Placental epithelial cell (primary cell): Measurements from ENCODE around the genes ANAPC16 and MCU.

DNA sequence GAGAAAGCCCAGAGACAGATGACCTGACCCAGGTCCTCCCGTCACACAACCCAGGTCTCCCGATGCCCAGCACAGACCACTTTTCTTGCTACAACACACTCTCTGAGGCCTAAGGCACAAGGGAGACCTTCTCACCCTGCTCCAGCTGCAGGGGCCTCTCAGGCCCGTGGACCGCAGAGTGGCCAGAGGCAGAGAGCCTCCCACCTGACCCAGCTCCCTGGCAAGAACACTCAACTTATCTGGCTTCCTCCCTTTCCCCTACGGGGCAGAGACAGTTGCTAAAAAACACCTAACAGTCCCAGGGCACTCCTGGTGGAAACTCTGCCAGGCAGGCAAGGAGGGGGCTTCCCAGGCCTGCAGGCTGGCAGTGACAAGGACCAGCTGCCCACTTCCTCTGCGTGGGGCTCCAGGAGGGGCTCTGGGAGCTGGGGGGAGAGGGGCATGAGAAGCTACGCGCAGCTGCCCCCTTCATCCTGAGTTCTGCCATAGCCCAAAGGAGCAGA, 14.7 kb downstream of the SPOCK2 start:
- CAGE, long polyA plus RNA = no peak

GRCh38 chr10:72085289-72085883, 3.0 kb downstream of the SPOCK2 start:
- CAGE, long polyA plus RNA = no peak

DNA sequence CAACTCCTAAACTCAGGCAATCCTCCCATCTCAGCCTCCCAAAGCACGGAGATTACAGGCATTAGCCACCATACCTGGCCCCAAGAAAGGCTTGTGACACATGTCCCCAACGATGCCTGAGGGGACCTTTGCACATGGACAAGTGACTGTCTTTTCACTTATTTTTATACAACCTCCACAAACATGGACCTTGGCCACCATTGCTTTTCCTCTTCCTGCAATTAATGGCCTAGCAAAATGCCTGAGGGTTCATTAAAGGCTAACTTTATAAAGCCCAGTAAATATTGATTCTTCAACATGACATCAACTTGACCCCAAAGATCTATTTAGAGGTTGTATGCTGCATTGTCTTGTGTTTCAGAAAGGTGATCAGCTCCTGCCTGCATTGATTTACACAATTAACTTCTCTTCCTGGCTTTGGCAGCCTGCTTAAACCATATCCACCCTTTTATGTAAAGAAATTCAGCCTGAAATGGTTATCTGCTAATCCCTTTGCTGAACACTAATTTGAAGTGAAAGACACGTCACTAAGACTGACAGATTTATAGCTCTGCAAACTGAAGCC, 10.2 kb upstream of the SPOCK2 start:
- CAGE, long polyA plus RNA = no peak

- CAGE, long polyA plus RNA = no peak
Observed at GRCh38 chr10:72099634-72100047, 11.3 kb upstream of the SPOCK2 start.

DNA sequence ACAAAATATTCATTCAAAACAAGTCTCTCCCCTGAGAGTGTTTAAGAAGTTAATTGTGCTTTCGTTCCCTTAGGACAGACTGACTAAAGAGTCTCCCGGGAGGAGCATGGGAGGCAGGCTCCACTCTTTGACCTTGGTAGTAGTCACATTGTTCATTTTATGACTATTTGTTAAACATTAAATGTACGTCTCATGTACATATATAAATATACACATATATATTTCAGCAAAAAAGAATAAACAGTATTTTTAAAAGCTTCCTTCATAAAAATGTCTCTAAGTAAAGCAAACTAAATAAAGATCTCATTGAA, 35.3 kb upstream of the SPOCK2 start:
- CAGE, long polyA plus RNA = no peak

DNA sequence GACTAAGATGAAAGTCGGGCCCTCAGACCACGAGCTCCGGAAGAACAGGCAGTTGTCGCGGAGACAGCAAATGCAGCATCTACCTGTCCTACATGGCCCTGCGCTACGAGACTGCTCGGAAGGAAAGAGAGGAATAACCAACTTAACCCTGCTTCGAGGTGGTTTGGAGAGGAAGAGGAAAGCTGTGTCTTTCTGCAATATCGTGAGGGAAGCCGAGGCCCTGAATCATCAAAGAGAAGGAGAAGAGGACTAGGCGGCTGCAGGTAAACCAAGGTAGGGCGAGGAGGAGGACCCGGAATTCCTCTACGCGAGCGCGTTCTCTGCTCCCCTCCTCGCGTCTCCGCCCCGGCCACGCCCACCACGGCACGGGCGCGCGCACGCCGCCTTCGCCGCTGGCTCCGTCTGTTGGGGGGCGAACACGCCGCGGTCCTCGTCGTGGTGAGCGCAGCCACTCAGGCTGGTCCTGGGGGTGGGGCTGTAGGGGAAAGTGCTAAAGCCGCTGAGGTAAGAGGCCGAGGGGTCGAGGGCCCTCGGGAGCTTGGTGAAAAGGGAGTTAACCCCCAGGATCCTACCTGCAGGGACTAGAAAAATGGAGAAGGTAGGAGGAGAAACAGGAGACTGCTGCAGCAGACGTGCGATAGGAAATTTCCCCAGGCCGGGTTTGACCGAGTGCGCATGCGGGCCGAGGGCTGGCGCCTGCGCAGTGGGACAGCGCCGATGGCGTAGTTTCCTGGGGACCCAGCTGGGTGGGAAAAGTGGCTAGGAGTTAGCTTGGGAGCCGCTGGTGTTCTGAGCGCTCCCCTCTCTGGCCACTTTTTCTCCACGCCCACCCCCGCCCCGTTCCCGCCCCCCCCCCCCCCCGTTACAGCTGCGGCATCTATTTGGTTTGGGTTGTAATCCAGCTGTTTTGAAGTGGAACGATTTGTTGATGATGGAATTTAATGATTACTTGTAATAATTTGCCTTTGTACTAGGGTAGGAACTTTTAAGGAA, at the start of gene ANAPC16:
Gene ANAPC16 (plus strand): TSS at position 378 of the 993 bp plus-strand sequence.
- CAGE, long polyA plus RNA = no peak

DNA sequence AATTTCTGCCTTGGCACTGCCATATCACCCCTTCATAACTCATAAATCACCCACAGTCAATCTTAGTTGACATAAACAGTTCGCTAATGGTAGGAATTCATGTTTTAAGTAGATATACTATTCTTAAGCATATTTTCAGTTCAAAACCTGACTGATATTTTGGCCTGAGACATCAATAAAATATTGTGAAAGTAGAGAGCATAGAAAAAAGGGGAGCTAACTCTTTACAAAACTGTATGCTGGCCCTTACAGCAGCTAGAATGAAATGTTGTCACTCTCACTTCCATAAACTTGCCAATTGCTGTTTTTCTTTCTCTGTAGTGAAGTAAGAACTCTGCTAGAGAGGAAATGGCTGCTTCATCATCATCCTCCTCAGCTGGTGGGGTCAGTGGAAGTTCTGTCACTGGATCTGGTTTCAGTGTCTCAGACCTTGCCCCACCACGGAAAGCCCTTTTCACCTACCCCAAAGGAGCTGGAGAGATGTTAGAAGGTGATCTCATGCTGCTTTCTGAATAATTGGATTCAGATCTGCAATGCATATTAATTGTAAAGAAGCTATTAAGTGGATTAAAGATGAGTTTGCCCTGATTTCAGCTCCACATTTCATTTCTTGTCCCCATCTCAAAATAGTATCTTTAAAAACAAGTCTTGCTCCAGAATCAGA, 7.6 kb upstream of the ASCC1 start:
- CAGE, long polyA plus RNA = no peak

DNA sequence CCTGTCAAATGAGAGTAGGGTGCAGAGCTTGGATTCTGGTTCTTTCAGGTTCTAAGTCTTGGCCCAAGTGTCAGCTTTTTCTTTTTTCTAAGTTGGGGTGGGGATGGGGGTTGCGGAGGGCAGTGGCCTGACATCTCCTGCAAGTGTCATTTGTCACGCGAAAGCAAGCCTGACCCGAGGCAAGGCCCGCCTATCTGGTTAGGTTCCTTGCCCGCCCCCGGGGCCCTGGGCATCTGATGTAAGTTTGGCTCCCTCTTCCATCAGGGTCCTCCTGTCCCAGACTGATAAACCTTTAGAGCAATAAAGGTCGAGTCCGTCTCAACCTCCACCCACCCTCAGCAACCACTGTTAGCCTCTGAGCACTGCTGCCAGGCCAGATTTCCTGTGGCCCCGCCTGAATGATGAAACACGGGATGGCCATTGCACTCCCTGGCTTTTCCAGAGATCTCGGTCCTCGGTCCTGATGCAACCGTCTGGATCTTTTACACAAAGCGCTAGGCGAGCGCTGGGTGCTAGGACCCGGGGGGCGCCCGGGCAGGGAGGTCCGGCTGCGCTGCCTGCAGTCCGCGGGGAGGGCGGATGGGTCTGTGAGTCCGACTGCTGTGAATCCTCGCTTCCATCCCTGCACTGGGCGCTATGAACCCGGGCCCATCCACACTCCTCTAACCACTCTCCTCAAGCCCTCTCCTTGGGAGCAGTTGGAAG, 1.1 kb upstream of the DDIT4 start:
- CAGE, long polyA plus RNA = no peak

DNA sequence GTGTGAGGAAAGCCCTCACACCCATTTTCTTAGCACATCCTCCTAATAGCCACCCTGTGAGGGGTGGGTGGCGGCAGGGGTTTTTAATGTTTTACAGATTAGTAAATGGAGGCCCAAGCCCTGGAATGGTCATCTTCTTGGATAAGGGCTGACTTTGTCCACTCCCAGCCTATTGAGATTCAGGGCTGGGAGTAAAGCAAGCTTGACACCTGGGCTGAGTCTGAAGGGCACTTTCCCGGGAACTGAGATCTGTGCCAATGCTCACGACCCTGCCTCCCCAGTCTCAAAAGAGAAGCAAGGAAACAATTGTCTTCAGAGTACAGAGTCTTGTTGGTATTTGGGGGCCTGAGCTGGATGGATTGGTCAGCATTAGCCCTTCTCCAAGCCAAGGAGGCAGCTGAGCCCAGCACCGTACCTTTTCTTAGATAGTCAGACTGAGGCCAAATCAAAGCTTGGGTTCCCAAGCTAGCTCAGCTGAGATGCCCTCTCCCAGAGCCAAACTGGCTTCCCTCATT, 3.6 kb downstream of the DDIT4 start:
- CAGE, long polyA plus RNA = no peak

GRCh38 chr10:72323851-72324416, 30.8 kb downstream of the DNAJB12 start:
- CAGE, long polyA plus RNA = no peak

DNA sequence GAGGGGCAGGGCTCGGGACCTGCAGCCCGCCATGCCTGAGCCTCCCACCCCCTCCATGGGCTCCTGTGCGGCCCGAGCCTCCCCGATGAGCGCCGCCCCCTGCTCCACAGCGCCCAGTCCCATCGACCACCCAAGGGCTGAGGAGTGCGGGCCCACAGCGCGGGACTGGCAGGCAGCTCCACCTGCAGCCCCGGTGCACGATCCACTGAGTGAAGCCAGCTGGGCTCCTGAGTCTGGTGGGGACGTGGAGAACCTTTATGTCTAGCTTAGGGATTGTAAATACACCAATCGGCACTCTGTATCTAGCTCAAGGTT, 28.6 kb downstream of the DNAJB12 start:
- CAGE, long polyA plus RNA = no peak

DNA sequence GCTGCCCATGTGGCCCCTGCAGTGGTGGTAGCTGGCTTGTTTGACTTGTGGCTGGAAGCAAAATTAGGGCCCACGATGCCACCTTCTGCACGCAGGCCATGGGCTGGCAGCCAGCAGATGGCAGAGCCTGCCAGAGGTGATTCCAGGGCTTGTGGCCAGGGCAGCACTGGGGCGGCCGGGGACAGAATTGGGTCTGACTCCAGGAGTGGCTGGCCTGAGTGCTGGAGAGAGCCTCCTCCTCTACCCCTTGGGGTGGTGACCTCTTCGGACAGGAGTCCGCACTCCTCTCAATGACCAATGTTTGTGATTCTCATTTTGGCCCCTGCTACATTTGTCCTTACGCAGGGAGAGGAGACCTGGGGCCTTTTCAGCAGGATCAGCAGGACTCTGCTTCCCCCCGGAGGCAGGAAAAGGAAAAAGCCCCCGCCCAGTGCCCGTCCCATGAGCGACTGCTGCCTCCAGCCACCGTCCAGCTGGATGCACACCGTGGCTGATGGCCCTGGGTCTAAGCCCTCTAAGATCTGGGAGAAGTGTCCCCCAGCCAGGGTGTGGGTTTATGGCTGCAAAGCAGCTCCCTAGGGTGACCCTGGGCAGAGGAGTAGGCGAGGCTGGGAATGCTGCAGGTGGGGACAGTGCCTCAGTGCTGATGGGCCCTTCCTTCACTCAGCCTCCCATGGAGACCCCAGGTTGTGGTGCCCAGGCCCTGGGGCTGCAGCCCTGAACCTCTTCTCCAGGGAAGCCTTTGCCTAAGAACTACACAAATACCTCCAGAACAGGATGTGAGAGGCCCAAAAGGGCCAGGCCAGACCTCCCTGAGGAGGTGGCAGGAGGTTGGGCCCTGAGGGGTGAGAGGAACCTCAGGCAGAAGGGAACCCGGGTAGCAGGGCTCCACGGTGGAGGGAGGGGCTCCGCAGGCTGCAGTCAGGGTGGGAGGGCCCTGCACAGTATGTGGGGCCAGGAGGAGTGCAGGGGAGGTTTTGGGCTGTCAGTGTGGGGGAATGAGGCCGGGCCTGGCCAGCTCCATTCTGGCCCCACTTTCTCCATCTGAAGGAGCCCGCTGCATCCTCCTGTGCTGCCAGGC, 26.3 kb downstream of the DNAJB12 start:
- CAGE, long polyA plus RNA = no peak

DNA sequence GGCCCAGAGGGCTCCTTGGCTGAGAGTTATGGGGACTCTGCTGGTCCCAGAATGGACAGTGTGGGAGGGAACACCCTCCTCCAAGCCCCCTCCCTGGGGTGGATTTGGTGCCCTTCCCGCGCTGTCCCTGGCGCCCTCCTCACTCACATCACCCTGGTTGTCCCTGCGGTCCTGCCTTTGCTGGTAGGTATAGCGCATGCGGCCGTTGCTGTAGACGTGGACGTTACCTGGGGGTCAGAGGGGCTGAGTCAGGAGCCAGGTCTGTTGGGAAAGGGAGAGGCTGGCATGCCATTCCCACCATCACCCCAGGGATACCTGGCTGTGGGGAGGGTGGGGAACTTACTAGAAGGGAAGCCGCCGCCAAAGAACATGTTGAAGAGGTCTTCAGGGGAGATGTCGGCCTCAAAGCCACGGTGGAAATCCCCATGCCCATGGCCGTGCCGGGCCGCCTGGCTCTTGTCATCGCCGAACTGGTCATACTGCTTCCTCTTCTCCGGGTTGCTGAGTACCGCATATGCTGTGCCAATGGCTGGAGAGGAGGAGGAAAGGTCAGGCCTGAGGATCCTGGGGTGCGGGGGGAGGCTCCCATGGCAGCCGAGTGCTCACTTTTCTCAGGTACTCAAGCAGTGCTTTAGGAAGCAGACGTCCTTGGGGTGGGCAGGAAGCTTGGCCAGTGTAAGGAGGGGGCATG, 13.9 kb downstream of the DNAJB12 start:
- CAGE, long polyA plus RNA = no peak

- CAGE, long polyA plus RNA = no peak
Observed at GRCh38 chr10:72686924-72687713, 4.8 kb upstream of the MCU start.

DNA sequence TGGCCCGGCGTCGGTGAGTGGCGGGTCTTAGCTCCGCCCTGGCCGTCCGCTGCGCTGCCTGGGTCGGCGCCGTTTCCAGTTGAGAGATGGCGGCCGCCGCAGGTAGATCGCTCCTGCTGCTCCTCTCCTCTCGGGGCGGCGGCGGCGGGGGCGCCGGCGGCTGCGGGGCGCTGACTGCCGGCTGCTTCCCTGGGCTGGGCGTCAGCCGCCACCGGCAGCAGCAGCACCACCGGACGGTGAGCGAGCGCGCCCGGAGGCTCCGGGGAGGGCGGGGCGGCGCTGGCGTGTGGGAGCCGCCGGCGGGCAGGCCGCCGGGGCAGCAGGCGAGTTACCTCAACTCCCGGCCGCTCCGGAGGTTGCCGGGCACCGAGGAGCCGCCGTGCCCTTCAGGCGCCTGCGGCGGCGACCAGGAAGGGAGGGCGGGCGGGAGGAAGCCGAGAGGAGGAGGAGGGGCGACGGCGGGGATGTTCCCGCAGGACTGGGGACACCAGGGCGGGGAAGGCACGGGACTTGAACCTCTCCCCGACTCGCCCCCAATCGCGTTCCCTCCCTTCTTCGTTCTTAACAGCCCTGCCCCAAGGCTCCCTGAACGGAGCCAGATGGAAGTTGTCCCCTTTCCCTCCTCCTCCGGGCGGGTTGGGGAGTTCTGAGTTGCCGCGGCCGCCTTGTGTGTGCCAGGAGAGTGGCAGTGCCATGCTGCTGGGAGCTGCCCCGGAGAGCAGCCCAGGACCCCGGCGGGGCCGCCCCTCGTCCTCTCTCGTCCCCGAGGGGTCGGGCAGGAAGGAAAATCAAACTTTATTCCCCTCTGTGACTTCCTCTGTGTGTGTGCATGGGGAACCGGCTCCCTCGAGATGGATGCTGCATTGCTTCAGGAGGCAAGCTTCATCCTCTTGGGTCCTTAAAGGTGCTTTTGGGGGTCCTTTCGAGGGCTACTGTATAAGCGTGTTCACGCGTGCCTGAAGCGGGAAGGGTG, at the start of gene MCU:
Gene MCU (plus strand): TSS at position 78 of the 973 bp plus-strand sequence.
- CAGE, long polyA plus RNA = no peak

GRCh38 chr10:72720798-72721579, 29.0 kb downstream of the MCU start:
- CAGE, long polyA plus RNA = no peak

DNA sequence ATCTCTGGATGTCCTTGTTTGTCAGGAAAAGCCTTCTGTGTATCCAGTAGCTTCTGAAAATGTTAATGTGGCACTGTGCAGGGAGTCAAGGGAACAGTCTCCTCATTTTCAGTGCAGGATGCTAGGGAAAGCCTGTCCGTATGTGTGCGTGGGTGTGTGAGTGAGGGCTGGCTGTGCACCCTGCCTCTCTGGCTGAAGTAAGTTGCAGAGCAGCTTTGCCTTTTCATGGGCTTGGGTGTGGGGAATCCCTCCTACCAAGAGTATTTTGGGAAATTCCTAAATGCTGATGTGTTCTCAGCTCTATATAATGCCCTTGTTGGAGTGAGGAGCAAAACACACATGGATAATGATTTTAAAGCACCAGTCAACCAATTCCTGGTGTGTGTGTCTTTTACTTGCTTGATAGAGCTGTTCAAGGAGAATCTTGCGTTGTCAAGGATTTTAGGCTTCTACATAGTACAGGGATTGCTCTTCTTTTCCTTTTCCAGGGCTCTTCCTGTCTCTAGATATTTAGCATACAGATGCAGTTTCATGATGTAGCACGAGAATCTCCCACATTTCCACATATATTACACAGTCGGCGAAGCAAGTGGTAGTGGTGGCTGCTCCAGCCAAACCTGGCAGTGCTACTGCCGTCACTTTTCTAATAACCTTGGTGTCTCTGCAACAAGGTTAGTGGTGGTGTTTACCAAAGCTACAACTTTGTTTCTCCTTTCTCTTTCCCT, 92.8 kb downstream of the MCU start:
- CAGE, long polyA plus RNA = no peak

- CAGE, long polyA plus RNA = no peak
Observed at GRCh38 chr10:73119318-73120382, 9.4 kb downstream of the NUDT13 start.

DNA sequence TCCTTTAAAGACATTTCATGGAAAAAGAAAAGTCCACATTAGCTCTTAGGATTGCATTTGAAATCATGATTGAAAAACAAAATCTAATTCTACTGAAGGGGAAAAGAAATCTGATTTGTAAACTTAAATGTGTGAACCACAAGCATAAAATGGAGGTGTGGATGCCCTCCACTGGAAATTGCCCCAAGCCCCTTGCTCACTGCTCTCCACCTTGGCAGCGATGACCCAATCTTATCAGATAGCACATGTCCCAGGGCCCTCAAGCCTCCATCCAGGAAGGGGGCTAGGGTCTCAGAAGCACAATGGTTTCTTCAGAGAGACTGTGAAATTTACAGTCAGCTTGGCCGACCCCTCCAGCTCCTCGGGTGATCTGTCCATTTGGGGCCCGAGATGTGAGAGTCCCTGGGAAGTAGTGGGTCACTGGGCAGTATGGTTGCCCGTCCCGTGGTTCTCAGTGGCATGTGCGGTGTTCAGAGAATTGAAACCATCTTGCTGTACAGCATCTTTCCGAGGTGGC, 4.5 kb upstream of the MSS51 start:
- CAGE, long polyA plus RNA = no peak

GRCh38 chr10:73462157-73462391, 28.7 kb upstream of the MSS51 start:
- CAGE, long polyA plus RNA = no peak